BJ (cell line): ENCODE data around the genes NCF4, CSF2RB and TST.

DNA sequence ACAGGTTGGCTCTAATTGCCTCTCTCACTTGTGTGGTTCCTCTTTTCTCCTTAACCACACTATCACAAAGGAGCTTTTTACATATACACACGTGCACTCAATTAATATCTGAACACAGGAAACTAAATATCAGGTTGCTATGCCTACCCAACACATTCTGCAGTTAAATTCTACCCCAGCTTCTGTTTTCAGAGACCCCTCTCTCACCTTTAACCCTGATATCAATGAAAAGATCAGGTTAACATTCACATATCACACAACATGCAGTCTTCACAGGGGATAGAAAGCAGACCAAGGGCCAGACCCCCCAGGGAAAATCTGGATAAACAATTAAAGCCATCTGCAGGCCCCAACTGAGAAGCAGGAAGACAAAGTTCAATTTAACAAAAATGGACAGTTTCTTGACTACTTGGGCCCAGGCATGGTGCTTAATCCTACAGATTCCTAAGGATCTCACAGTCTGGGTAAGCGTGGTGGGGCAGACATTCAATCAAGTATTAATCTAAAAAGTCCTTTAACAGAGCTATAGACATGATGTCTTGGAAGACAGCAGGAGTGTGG, 10.8 kb downstream of the RBFOX2 start:
- CAGE, long polyA plus RNA: no peak
- RRBS: no CpG with 5 or more reads among the region's 2 CpGs

GRCh38 chr22:36140201-36141376, 20.0 kb downstream of the APOL3 start:
- CAGE, long polyA plus RNA: no peak
- RRBS: no CpG with 5 or more reads among the region's 15 CpGs

DNA sequence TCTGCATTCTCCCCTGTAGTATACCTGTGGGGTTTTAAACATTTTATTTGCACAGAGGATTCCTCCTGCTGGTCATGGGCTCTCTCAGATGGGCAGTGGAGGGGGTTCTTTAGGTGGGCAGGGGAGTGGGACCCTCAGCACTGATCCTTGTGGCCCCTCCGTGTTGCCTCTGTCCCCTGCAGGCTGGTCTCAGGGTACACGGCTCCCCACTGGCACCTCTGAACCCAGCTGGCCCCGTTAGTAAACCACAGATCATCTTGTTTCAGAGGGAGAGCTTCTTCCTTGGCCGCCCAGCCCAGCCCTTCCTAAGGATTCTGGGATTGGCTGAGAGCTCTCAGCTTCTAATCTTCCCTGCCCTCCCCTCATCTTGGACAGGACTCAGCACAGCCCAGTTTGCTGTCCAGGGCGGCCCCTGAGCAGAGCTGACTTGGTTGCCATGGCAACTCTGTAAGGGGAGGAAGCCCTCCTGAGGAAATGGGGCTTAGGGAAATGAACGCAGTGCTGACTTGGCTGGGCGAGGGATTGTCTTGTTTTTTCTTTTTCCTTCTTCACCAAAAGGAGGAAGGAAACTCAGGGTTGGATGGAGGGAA, 4.7 kb downstream of the APOL4 start:
- CAGE, long polyA plus RNA: no peak
- RRBS: no CpG with 5 or more reads among the region's 7 CpGs

DNA sequence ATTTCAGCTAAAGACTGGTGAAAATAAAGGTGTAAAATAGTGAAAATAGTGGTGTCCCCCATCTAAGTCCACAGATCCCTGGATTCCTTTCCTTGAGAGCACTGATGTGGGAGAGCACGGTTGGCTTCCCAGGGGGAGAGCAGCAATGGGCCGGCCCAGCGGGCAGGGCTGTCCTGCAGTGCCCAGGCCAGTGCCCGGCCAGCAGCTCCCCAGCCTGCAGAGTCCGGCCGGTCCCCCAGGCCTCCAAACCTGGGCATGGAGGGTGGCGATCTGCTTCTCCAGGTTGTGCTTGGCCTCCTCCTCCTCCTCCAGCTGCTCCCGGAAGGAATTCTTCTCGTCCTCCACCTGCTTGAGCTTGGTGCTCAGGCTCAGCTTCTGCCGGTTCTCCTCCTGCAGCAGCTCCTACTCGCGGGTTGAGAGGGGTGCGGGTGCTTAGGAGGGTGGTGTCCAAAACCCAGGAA, 40.2 kb downstream of the APOL1 start:
- CAGE, long polyA plus RNA: no peak
- RRBS: 92% methylated on average over 3 of the region's 13 CpGs

GRCh38 chr22:36301223-36302415, 48.7 kb downstream of the APOL1 start:
- CAGE, long polyA plus RNA: no peak
- RRBS: 19% methylated on average over 1 of the region's 26 CpGs

GRCh38 chr22:36311137-36311577, 58.2 kb downstream of the APOL1 start:
- CAGE, long polyA plus RNA: no peak
- RRBS: no CpG with 5 or more reads among the region's 8 CpGs

DNA sequence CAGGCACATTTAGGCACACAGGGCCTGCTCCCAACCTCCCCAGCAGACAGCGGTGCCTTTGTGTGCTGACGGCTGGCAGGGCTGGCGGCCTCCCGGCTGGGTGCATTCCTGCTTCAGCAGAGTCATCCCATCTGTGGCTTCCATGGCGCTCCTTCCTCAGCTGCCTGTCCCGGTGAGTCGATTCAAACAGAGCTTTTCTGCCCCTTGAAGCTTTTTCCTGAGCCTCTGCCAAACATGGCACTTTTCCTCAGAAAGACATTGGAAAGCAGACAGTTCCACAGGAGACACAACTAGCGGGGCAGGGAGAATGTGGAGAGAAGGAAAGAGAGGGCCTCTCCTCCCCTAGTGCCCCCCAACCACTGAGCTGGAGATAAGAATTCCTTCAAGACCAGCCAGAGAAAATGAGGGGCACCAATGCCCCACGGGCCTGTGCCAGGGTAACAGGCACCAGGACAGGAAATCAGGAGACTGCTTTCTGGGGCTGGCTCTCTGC, 52.4 kb downstream of the MYH9 start:
- CAGE, long polyA plus RNA: no peak
- RRBS: 7% methylated on average over 3 of the region's 9 CpGs

DNA sequence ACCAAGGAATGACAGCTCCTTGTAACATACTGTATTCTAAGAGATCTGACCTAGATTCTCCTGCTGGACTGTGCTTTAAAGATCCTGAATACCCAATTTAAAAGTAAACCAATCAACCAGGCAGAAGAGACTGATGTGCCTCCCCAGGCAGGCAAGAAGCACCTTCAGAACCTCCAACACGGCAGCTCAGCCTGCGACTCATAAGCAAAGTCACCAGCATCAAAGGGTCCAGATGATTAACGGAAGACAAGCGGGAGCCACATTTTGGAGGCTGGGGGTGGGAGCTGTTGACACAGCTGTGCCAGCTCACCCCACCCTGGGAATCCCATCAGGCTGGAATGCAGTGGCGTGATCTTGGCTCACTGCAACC, 30.0 kb downstream of the MYH9 start:
- CAGE, long polyA plus RNA: no peak
- RRBS: no CpG with 5 or more reads among the region's 5 CpGs

DNA sequence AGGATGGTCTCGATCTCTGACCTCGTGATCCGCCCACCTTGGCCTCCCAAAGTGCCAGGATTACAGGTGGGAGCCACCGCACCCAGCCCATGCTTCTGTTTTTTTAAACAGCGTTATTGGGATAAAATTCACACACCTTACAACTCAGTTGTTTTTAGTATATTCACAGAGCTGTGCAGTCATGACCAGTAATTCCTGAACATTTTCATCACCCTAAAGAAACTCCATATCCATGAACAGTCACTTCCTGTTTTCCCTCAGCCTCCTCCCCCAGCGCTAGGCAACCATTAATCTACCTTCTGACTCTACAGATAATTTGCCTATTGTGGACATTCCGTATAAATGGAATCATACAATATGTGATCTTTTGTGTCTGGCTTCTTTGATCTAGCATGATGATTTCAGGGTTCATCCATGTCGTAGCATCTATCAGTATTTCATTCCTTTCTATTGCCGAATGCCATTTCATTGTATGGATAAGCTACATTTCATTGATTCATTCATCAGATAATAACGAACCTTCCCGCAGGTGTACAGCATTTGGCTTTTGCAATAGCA, 10.8 kb upstream of the MYH9 start:
- CAGE, long polyA plus RNA: no peak
- RRBS: no CpG with 5 or more reads among the region's 11 CpGs

- CAGE, long polyA plus RNA: no peak
- RRBS: no CpG with 5 or more reads among the region's 13 CpGs
These were observed 31.6 kb upstream of the MYH9 start for GRCh38 chr22:36419199-36419925.

GRCh38 chr22:36470557-36471006, 10.9 kb downstream of the TXN2 start:
- CAGE, long polyA plus RNA: no peak
- RRBS: no CpG with 5 or more reads among the region's 7 CpGs

DNA sequence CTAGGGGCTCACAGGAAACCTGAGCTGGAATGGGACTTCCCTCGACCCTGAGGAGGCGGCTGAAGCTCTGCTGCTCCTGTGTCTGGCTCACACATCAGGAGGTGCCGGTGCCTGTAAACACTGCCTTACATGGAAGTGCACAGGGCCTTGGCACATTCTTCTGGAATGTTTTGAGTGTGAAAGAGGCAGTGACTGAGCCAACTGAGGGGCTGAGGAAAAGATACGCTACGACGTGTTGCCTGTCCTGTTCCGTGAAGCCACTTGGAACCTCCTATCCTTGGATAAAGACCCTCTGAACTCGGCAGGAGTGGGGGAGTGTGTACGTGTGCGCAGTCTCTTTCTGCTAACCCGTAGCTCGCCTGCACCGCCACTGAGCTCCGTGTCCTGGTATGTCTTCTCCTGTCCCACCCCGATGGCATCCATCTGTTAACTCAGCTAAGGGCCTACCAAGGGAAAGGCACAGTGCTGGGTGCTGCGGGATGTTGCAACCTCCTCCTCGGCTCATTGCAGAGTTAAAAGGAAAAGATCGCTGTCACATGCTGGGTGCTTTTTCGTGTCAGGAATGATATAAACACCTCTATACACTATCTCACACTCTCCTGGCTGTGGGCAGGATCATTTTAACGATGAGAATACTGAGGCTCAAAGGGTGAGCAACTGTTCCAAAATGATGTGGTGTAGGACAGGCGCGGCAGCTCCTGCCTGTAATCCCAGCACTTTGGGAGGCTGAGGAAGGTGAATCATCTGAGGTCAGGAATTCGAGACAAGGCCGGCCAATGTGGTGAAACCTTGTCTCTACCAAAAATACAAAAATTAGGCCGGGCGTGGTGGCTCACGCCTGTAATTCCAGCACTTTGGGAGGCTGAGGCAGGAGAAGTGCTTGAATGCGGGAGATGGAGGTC, 10.2 kb downstream of the TXN2 start:
- CAGE, long polyA plus RNA: no peak
- RRBS: no CpG with 5 or more reads among the region's 28 CpGs

- CAGE, long polyA plus RNA: no peak
- RRBS: 6% methylated on average over 5 of the region's 16 CpGs
These were observed 650 bp downstream of the PVALB start for GRCh38 chr22:36816143-36816626.

- CAGE, long polyA plus RNA: no peak
- RRBS: no CpG with 5 or more reads among the region's 16 CpGs
These were observed at the start of gene NCF4 for GRCh38 chr22:36860755-36861557. TSS of gene NCF4 (plus strand) at chr22:36861006.

- CAGE, long polyA plus RNA: no peak
- RRBS: no CpG with 5 or more reads among the region's 10 CpGs
These were observed at the start of gene CSF2RB for GRCh38 chr22:36913127-36913783. TSS of gene CSF2RB (plus strand) at chr22:36913628.

- CAGE, long polyA plus RNA: no peak
- RRBS: 1% methylated on average over 22 of the region's 66 CpGs
These were observed at the start of gene TST for GRCh38 chr22:37019196-37019649. TSS of gene TST (minus strand) at chr22:37019447.

- CAGE, long polyA plus RNA: no peak
- RRBS: no CpG with 5 or more reads among the region's 12 CpGs
These were observed 1.8 kb downstream of the KCTD17 start for GRCh38 chr22:37053277-37053720.

DNA sequence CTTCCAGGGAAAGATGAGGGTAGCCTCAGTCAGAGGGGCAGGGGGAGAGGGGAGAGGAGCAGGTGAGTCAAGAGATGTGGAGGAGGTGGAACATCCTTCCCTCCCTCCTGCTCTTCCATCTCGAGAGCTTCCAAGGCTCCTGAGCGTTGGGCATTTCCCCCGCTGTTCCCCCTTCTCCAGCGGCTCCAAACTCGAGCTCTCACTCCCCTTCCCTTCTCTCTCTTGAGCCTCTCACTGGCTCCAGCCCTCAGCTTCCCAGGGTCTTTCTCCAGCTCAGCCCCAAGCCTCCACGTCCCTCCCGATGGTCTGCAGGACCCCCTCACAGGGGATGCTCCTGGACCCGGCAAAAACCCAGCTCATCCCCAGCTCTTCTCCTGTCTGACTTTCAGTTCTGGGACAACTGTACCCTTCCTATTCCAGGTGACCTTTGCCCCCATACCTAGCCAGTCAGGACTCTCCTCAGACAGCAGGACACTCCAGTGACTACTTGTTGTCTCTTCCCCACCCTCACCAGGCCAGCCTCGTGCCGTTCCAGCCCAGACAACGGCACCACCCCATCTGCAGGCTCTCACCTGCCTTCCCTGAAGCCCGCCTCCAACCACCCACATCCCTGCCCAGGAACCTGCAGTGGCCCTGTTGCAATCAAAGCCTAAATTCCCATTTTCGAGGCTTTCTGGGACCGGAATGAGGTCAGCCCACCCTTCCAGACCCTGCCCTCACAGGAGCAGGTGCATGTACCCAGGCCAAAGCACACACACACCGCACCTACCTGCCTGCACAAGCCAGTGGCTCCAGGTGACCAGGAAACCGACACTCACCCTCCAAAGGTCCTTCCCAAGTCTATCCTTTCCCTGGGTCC, 3.8 kb downstream of the IL2RB start:
- CAGE, long polyA plus RNA: no peak
- RRBS: no CpG with 5 or more reads among the region's 16 CpGs

GRCh38 chr22:37170588-37170899, 17.5 kb downstream of the C1QTNF6 start:
- CAGE, long polyA plus RNA: no peak
- RRBS: no CpG with 5 or more reads among the region's 7 CpGs

- CAGE, long polyA plus RNA: no peak
- RRBS: 52% methylated on average over 5 of the region's 18 CpGs
These were observed 2.7 kb downstream of the RAC2 start for GRCh38 chr22:37241233-37241979.